CMK (cell line): Measurements from ENCODE around the genes TMEM255B and CDC16.

GRCh38 chr13:113468453-113469029 lies 15.3 kb upstream of the ADPRHL1 start:
- RRBS = 97% methylated on average over 4 of the region's 18 CpGs

DNA sequence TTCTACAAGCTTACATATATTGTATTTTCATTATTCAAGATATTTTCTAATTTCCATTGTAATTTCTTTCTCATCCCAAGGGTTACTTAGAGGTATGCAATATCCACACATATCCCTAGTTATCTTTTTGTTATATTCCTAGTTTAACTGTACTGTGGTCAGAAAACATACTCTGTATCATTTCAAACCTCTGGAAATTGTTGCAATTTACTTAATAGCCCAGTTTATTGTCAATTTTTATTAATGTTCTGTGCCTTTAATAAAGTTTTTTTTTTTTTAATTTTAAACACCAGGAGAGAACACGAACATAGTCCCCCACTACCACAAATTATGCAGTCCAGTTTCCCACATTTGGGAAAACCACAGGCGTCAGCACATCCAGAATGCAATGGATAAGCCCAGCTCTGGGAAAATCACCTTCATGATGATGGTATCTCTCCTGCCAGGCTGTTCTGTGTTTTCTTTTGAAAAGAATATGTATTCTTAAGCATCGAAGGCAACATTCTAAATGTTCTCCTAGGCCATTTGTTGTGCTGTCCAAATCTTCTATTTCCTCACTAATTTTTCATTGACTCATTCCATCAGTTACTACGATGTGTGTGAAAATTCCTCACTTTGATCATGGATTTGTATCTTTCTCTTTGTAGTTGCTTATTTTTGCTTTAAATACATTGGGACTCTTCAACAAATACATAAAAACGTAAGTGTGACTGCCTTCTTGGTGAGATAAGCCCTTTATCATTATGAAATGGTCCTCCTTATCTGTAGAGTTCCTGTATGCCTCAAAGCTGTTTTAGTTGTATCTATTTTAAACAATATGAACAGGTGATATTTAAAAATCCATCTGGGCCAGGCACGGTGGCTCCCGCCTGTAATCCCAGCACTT lies 11.6 kb downstream of the DCUN1D2 start:
- RRBS = no CpG with 5 or more reads among the region's 7 CpGs

DNA sequence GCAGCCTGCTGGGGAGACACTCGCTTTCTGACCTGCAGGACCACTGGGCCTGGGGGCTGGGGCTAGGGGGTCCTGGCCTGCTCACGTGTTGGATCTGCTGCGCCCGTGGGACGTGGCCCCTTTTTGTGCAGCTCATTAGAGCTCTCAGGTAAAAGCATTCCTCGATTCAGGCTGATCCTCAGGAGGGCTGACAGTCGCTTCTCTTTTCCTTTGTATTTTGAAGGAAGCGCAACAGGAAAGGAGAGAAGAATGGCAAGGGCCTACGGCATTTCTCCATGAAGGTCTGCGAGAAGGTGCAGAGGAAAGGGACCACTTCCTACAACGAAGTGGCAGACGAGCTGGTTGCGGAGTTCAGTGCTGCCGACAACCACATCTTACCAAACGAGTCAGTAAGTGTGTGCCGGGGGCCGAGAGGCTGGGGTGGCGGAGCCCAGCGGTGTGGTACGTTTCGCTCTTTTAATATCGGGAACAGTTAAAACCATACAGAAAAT lies 25.1 kb downstream of the ATP4B start:
- RRBS = no CpG with 5 or more reads among the region's 22 CpGs

DNA sequence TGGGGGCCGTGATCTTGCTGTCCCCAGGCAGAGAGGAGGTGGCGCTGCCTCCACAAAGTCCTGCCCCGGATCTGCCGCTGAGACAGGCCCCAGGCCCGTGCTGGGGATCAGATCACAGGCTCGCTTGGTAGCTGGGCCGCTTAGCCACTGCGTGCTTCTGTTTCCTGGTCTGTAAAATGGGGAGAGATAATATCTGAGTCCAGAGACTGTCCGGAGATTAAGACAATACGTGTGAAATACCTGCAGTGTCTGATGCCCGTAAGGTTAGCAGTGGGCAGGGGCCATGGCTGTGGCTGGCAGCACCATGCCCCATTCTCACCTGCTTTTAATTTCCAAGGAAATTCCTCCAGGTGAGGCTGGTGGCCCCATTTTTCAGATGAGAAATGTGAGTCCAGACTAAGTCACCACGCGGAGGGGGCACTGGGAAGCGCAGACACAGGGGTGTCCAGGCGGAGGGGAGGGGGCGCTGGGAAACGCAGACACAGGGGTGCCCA lies 3.3 kb downstream of the GRK1 start:
- RRBS = no CpG with 5 or more reads among the region's 17 CpGs

- RRBS = 60% methylated on average over 1 of the region's 18 CpGs
These were observed 22.8 kb upstream of the TMEM255B start for GRCh38 chr13:113736090-113736859.

DNA sequence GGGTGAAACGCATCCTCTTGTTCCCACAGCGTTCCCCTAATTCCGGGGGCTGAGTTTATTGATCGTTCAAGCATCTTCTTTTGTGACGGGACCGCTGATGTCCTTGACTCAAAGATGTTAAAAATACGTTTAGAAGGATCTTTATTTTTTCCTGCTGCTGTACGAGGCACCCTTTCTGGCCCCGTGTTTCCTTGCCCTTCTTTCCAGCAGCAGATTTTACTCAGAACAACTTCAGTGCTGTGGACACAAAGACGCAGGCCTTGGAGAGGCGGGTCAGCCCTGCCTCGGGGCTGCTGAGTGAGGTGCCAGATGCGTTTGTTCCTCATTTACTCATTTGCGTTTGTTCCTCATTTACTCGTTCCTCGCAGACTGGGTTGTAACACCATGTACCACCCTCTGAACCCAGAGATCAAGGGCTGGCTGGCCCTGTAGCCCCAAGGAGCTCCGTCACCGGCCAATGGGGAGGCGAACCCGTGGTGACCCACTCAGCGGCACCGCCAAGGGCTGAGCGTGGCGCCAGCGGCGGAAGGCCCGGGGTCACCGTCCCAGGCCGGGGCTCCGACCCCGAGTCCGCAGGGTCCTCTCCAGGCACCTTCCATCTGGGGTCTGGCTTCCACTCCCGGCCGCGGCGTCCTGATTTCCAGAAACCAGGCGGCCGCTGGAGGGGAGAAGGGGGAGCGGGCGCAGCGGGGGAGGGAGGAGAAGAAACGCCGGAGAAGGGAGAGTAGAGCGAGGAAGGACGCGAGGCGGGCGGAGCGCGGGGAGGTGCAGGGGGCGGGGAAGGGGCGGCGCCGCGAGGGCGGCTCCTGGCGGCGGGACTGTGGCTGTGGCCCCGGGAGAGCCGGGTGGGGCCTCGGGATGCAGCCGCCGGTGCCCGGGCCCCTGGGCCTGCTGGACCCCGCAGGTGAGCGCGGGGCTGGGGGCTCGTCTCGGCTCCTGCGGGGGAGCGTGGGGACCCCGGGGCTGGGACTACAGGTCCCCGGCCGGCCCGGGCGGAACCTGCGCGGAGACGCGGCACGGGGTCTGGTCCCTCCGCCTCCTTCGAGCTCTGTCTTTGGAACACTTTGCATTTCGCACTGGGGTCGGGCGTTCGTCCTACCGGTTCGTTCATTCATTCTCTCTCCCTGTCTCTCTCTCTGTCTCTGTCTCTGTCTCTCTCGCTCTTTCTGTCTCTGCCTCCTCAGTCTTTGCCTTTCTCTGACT lies at the start of gene TMEM255B:
Gene TMEM255B, plus strand, starts transcription at position 815 of the 1,203 bp plus-strand sequence.
- RRBS = 13% methylated on average over 45 of the region's 90 CpGs

DNA sequence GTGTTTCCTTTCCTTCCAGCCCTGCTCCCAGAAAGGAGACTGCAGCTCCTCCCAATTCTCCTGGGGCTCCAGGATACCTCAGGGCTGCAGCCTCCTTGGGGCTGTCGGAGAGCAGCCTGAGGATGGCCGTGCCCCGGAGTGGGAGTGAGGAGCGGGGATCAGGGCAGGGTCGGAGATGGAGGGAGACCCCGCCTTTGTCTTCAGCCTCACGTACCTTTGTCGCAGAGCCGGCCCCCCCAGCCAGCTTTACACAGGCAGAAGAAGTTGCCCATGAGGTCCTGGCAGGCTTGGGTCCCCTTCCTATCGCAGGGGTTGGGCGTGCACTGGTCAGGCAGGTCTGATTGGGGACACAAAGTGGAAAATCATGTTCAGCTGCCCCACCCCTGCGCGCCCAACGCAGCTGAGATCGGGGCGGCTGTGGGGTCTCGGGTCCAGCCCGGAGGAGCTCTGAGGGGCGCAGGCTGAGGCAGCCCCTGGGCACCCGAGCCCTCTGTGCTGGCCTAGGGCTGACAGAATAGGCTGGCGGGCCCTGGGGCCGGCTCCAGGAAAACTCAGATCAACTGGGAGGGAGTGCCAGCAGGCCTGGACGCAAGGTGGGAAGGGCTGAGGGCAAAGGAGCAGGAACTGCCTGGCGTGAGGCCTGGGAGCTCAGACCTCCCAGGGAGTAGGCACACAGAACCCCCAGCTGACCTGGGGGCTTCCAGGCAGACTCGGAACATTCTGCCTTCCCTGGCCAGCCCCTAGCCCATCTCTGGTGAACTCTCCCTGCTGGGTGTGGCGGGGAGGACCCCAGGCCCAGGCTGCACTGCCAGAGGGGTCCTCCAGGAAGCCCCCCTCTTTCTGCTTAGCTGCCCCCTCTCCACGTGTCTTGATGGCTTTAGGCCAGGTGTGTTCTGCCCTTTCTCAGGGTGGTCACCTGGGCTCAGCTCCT lies 24.1 kb downstream of the GAS6 start:
- RRBS = no CpG with 5 or more reads among the region's 27 CpGs

DNA sequence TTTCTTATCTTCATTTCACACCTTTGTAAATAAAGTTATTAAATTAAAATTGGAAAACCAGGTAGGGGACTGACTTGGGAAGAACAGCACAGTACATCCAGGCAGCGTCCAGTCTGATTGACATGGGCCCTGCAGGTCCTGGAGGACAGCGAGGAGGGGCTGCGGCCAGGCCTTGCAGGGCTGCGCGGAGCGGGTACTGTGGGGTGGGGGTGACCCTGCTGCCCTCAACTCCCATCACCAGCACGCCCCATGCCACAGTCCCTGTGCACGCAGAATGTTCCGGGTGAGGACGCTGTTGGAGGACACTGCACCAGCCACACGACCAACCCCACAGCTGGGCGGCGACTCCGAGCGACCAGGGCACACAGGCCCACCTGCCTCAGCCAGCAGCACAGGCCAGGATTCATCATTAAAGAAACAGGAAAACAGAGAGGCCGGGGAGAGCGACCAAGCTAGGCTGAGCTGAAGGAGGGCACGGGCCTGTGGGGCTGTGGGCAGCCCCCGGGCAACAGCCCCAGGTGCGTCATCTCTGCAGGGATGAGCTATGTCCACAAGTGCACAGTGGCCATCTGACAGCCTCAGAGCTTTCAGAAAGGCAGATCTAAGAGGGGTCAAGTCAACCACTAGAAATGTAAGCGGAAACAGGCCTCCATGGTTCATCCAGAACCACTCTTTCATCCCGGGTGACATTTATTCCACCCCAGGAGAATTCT lies 1.7 kb downstream of the GAS6 start:
- RRBS = 66% methylated on average over 4 of the region's 22 CpGs

GRCh38 chr13:113883256-113883792 lies 19.4 kb upstream of the GAS6 start:
- RRBS = no CpG with 5 or more reads among the region's 55 CpGs

DNA sequence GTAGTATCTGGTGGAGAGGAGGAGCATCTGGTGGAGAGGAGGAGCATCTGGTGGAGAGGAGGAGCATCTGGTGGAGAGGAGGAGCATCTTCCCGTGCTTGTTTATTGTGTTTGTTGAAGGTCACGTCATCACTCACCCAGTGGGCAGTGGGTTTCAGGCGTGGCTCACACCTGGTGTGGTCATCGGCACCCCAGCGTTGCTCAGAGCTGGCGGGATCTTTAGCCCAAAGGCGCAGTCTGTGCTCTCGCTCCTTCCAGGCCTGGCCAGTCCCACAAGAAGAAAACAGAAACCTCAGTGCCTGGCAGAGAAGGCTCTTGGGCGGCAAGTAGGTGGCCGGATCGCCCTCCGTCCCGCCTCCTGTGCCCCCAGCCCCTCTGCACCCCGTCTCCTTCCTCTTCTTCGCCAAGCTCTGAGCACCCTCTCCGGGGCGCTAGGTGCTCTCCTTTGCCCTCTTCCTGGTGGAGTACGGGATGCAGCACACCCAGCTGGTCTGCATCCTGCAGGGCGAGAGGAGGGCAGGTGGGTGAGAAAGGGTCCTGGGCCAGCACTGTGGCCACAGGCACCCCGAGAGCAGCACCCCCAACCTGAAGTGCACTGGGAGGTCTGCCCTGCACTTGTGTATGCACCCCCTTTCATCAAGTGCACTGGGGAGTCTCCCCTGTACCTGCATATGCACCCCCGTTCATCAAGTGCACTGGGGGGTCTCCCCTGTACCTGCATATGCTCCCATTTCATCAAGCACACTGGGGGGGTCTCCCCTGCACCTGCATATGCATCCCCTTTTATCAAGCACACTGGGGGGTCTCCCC lies 17.3 kb downstream of the C13orf46 start:
- RRBS = no CpG with 5 or more reads among the region's 21 CpGs

GRCh38 chr13:114015987-114016544 lies 42.2 kb upstream of the C13orf46 start:
- RRBS = 98% methylated on average over 6 of the region's 20 CpGs

DNA sequence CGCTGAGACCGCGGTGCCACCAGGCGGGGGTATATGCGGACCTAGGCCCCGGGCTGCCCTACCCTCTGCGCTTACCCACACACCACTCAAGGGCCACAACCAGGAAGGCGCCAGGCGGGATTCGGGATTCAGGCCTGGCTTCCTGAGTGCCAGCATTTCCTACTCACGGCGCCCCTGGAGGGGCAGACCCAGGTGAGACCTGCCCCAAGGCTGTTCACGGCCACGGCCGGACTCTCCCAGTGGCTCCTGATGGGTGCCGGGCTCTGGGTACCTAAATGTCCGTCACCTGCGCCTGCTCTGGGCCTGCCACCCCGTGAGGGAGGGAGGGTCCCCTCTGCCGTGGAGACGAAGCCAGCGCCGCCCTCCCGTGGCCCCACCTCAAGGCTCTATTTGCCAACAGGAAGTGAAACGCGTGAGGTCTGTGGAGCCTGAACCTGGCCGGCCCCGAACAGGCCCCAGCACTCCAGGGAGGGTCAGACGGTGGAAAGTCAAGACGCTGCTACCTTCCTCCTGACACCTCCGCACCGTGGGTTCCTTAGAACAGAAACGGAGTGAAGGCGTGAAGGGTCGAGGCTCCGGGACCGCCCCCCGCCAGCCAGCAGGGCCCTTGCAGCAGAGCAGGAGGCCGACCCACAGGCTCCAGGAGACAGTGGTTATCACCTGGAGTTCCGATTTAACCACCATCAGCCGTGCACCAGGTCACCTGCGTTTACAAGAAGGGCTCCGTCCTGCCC lies 50.7 kb upstream of the C13orf46 start:
- RRBS = 95% methylated on average over 4 of the region's 43 CpGs

DNA sequence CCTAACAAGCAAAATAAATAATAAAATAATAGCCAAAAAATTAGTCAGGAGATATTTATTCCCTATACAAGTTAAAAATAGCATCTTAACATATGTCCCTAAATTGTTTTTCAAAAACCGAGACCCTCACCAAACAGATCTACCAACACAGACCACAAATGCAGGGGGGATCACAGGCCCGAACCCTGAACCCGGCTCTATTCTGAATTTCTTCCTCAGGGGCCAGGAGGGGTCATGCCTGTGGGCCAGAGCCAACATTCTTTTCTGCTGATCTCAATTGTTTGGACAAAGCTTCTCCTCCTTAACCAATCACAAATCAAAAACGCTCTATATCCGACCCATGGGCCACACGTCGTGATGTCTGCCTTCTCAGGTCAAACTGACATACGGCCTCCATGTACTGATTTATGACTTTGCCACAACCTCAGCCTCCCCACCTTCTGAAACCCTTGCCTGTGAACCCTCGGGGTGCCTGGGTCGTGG lies 58.2 kb upstream of the C13orf46 start:
- RRBS = no CpG with 5 or more reads among the region's 10 CpGs

GRCh38 chr13:114089057-114089256 lies 43.5 kb downstream of the RASA3 start:
- RRBS = no CpG with 5 or more reads among the region's 3 CpGs

- RRBS = 2% methylated on average over 25 of the region's 81 CpGs
These were observed at the start of gene CDC16 for GRCh38 chr13:114234463-114235654. Gene CDC16 (plus strand): TSS chr13:114234897.